Peripheral blood mononuclear cell (primary cell): ENCODE results near the genes CLEC3A and CDYL2.

- PRO-cap, 8 experiments = no peak in any of the 8 experiments
Observed at GRCh38 chr16:77234373-77235059, 35.3 kb downstream of the SYCE1L start.

- PRO-cap, 8 experiments = no peak in any of the 8 experiments
Observed at GRCh38 chr16:77722163-77722449, 208 bp upstream of the NUDT7 start.

DNA sequence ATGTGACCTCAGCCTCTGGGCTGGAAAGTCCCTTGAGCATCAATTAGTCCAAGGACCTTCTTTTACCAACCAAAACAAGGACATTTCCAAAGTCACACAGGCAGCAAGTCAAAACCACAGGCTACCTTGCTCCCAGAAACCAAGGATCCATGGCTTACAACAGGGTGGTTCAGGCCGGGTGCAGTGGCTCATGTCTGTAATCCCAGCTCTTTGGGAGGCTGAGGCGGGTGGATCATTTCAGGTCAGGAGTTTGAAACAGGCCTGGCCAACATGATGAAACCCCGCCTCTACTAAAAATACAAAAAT is 11.7 kb upstream of the VAT1L start:
- PRO-cap, 8 experiments = no peak in any of the 8 experiments

DNA sequence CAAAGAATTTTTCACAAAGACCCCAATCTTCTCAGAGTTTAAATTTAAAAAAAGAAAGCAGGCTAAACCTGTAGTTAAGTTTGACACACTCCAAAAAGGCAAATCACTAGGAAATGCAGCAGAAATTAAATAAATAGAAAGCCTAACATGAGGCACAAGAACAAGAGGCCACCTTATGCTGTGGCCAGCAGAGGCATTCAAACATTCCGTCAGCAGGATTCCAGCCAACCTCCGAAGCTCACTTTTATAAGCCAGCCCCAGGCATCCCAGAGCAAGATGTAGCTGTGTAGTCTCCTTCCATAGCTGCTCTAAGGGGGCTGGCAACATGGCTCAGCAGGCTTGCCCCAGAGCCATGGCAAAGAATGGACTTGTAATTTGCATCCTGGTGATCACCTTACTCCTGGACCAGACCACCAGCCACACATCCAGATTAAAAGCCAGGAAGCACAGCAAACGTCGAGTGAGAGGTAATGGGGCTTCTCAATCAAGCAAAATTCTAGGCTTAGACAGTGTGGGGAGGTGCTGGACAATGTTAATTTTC is at the start of gene CLEC3A:
Gene CLEC3A, plus strand, starts transcription at position 274 of the 541 bp plus-strand sequence.
- PRO-cap, 8 experiments = no peak in any of the 8 experiments

- PRO-cap, 8 experiments = no peak in any of the 8 experiments
Observed at GRCh38 chr16:78292514-78293044, 193.1 kb downstream of the WWOX start.

DNA sequence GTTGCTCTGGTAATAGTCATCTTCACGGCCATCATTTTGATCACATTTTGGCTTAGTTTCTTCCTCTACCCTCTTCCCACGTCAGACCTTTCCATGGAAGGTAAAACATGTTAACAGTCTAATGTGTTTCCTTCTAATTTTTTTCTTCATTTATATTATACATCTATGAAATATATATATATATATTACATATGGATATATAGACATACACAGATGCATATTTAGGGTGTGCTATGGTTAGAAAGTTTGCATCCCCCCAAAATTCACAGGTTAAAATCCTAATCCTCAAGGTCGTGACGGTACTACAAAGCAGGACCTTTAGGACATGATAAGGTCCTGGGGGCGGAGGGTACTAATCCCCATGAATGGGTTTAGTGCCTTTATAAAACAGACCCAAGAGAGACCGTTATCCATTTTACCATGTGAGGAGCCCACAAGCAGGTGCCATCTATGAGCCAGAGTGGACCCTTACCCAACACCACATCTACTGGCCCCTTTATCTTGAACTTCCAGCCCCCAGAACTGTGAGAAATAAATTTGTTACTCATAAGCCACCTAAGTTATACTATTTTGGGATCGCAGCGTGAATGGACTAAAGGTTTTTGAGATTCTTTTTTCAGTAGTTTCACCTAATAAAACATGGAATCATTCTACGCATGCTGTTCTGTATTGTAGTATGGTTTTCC is 420.0 kb downstream of the WWOX start:
- PRO-cap, 8 experiments = no peak in any of the 8 experiments

DNA sequence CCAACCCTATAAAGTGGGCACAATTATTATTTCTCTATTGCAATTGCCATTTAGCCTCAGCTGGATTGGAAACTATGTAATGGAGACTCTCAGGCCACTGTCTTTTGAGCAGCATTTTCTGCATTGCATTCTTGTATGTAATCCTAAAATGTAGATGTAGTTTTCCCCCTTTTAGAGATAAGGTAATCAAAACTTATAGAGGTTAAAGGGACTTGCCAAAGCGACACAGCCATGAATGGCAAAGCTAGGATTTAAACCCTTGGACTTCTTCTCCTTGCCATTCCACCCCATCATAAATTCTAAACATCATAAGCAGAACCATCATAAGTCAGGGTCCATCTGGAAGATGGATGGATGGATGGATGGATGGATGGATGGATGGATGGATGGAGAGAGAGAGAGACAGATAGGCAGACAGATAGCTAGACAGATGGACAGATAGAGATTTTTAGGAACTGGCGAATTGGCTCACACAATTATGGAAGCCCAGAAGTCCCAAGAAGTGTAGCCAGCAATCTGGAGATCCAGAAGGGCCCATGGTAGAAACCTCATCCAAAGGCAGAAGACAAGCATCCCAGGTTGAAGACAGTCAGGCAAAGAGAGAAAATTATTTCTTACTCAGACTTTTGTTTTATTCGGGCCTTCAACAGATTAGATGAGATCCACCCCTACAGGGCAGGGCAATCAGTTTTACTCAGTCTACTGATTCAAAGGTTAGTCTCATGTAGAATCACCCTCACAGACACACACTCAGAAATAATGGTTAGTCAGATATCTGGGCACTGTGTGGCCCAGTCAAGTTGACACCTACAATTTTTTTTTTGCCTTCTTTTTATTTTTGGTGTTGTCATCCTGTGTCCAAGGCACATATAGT is 729.5 kb downstream of the WWOX start:
- PRO-cap, 8 experiments = no peak in any of the 8 experiments

GRCh38 chr16:79051880-79052254 is 548.7 kb downstream of the MAF start:
- PRO-cap, 8 experiments = no peak in any of the 8 experiments

- PRO-cap, 8 experiments = no peak in any of the 8 experiments
Observed at GRCh38 chr16:79597963-79598270, 2.6 kb downstream of the MAF start.

DNA sequence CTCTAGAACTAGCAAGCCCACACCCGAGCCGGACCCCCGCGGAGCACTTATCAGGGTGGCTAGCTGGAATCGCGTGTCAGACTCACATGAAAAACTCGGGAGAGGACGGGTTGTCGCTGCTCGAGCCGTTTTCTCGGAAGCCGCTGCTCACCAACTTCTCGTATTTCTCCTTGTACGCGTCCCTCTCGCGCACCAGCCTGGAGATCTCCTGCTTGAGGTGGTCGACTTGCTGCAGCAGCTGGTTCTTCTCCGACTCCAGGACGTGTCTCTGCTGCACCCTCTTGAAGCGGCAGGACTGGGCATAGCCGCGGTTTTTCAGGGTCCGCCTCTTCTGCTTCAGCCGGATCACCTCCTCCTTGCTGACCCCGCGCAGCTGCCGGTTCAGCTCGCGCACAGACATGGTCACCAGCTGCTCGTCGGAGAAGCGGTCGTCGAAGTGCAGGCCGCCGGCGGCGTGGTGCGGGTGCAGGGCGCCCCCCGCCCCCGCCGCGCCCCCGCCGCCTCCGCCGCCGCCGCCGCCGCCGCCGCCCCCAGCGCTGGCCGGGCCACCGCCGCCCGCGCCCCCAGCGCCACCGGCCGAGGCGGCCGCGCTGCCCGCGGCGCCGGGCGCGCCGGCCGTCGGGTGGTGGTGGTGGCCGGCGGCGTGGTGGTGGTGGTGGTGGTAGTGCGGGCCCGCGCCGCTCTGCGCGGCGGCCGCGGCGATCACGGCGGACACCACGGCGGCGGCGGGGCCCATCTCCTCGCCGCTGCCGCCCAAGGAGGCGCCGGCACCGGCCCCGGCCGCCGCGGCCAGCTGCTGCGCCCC is 1.6 kb downstream of the MAF start:
- PRO-cap, 8 experiments = peak in 7 of 8 experiments; most common plus-strand start position 384 of the sequence (in 2); most common minus-strand start position 270 of the sequence (in 7)

GRCh38 chr16:79772098-79772396 is 171.5 kb upstream of the MAF start:
- PRO-cap, 8 experiments = no peak in any of the 8 experiments

GRCh38 chr16:79848689-79849416 is 248.3 kb upstream of the MAF start:
- PRO-cap, 8 experiments = no peak in any of the 8 experiments

DNA sequence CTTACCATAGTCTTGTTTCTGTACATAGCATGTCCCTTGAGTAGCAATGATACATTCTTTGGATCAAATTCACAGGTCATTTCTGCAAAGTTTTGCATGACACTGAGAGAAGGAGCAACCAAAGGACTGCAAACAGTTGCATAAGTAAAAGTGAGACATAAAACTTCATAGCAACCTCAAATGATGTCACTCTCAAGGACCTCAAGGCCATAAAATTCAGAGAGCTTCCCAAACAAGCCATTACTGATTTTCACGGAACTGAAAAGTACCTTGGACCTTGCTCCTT is 275.2 kb upstream of the DYNLRB2 start:
- PRO-cap, 8 experiments = no peak in any of the 8 experiments

DNA sequence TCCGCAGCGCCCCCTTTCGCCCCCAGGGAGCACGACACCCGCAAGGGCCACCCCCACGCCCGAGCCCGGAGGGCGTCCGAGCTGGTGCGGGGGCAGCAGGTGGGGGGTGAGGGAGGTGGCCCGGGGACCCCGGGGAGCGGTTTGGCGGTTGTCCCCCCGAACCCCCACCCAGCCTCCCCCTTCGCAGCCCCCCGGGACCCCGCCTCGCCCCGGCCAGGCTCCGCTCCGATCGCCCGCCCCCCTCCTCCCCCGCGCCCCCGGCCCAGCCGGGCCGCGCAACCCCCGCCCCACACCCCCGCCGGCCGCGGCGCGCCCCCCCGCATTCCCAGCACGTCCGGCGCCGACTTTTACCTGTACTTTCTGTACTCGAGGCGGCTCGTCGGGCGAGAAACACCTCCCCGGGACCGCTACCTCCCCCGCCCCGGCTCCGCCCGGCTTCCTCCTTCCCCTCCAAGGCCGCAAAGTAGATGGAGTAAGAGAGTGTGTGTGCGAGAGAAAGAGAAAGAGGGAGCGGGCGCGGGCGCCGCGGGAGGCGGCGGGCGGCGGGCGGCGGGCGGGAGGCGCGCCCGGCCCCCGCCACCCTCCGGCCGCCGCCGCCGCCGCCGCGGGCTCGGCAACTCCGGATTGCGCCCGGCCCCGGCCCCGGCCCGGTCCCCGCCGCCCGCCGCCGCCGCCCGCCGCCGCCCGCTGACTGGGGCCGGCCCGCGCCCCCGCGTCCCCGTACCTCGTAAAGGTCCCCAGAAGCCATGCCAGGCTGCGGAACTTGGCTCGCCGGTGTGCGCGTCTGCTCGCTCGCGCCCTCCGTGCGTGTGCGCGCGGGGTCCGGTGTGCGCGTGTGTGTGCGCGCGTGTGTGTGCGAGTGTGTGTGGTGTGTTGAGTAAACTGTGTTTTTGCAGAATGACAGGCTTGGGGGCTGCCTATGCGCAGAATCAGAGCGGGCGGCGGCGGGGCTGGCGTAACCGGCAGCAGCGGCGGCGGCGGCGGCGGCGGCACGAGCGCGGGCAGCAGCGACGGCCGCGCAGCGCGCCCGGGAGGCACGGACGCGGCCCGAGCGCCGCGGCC is 641 bp downstream of the CDYL2 start:
- PRO-cap, 8 experiments = peak in 8 of 8 experiments; most common plus-strand start position 502 of the sequence (in 4); most common minus-strand start position 362 of the sequence (in 4)

DNA sequence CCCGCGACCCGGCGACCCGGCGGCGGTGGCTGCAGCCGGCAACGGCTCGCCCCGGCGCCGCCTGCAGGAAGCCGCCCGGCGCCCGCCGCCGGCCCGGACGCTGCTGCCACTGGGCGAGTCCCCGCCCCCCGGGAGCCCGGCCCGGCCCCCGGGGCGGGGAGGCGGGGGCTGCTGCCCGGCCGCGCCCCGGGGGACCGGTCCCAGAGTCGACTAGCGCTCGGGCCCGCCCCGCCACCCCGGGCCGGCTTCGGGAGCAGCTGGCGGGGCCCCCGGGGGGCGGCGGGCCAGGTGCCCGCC is at the start of gene CDYL2:
Gene CDYL2, minus strand, starts transcription at position 111 of the 297 bp plus-strand sequence.
- PRO-cap, 8 experiments = peak in 6 of 8 experiments; most common plus-strand start position 203 of the sequence (in 5); most common minus-strand start position 111 of the sequence (in 5)

DNA sequence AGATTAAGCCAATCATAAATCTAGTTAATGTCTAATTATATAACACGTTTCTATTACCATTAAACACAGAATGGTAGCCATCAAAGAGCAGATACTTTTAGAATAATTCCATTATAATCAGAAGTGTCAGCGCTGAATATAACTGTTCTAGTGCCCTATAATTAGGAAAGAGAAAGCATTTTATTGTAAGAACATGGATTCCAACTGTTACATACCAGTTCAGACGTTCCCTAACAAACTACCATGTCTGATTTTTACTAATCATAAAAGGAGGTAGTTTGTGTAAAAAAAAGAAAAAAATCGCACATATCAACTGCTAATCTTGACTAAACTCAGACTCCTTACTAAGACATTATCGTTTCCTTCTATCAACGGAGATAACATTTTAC is 9.8 kb downstream of the CMC2 start:
- PRO-cap, 8 experiments = peak in 2 of 8 experiments; most common plus-strand start position 186 of the sequence (in 1)

GRCh38 chr16:81039296-81039723 is 3.7 kb downstream of the ATMIN start:
- PRO-cap, 8 experiments = peak in 1 of 8 experiments; most common plus-strand start chr16:81039456 (in 1)

DNA sequence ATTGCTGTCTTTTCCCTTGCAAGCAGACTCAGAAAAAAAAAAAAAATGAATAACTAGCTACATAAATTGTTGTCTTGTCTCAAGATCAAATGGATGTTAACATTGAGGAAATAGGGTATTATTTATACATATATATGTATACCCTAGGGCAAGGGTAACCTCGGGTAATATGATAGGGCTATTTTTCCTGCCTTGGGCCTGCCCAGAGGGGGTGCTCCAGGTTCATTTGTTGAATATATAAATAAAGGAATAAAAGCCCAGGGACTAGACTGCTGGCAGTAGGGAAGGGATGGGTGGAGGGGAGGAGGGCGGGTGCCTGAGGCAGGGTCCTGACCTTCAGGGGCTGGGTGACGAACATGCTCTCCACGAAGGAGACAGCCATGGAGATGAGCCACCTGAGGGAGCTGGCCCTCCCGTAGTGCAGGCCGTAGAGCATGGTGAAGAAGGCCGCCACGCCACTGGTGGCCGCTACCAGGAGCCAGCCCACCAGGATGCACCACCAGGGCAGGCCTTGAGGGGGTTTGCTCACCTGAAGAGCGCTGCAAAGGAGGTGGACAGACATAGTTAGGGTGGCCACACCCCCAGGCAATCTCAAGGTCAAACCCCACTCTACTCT is 43.1 kb upstream of the GCSH start:
- PRO-cap, 8 experiments = no peak in any of the 8 experiments

DNA sequence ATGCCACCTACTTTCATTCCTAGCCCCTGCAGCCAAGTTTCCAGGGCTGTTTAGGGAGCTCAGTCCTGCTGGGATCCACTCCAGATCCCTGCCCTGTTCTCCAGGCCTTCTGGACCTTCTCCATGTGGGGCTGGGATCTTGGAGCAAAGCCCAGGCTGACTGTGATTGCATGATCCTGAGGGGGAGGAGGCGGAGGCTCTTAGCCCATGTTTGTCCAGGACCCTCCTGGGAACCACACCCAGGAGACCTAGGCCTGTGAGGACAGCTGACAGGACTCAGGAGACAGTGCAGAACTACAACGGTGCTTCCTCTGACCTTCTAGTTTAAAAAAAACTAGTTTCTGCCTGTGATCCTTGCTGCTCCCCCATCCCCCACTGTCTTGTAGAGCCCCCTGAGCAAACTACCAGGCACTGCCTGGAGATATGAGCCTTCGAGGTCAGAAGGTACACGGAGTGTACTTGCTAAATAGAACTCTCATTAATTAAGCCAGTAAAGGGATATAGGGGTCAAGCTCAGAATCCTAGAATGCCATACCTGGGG is 27.7 kb downstream of the BCO1 start:
- PRO-cap, 8 experiments = no peak in any of the 8 experiments

GRCh38 chr16:81275770-81276309 is 37.4 kb downstream of the BCO1 start:
- PRO-cap, 8 experiments = no peak in any of the 8 experiments